HGPS cell (cell line): Measurements from ENCODE around the genes PDK3, MAGEB6B and TASL.

GRCh38 chrX:22105367-22105798 is 73.3 kb downstream of the PHEX start:
- RRBS = no CpG with 5 or more reads among the region's 3 CpGs

- RRBS = no CpG with 5 or more reads among the region's 5 CpGs
These were observed 143.1 kb downstream of the CBLL2 start for GRCh38 chrX:22415741-22416252.

DNA sequence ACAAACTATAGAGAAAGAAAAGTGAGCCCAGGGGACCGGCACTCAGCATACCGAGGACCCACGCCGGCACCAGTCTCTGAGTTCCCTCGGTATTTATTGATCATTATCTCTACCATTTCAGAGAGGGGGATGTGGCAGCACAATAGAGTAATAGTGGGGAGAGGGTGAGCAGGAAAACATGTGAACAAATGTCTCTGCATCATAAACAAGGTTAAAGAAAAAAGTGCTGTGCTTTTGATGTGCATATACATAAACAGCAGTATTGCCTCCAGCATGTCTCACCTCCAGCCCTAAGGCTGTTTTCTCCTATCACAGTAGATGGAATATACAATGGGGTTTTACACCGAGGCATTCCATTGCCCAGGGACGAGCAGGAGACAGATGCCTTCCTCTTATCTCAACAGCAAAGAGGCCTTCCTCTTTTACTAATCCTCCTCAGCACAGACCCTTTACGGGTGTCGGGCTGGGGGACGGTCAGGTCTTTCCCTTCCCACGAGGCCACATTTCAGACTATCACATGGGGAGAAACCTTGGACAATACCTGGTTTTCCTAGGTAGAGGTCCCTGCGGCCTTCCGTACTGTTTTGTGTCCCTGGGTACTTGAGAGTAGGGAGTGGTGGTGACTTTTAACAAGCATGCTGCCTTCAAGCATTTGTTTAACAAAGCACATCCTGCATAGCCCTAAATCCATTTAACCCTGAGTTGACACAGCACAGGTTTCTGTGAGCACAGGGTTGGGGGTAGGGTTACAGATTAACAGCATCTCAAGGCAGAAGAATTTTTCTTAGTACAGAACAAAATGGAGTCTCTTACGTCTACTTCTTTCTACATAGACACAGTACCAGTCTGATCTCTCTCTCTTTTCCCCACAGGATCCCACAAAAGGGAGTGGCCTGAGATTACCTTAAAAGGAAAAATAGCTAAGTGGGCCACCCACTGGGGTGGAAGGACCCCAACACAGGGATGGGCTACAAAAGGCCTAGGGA is 7.0 kb upstream of the PRDX4 start:
- RRBS = no CpG with 5 or more reads among the region's 14 CpGs

DNA sequence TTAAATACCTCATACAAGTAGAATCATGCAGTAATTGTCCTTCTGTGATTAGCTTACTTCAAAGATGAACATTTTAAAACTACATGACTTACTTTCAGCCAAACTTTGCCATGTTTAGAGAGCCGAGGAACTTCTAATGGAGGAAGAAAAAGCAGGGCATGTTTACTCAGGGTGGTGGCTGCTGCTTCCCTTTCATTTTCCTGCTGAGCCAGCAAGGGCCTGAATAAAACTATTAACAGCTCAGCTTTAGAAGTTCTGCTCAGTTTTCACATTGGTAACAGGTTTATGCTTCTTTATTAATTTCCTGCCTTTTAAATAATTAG is 62.2 kb downstream of the APOO start:
- RRBS = no CpG with 5 or more reads among the region's 1 CpG

DNA sequence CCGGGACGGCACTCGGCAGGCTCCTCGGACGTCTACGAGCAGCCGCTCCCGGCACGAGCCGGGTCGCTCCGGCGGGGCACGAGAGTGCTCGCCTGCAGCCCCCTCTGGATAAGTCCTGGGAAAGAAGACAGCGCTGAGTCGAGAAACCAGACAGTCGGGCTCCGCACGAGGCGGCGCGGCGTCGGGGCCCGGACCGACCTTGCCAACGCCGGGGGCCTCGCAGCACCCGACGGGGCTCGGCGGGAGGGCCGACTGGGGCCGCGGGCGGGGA is 2.1 kb downstream of the KLHL15 start:
- RRBS = 3% methylated on average over 8 of the region's 38 CpGs

DNA sequence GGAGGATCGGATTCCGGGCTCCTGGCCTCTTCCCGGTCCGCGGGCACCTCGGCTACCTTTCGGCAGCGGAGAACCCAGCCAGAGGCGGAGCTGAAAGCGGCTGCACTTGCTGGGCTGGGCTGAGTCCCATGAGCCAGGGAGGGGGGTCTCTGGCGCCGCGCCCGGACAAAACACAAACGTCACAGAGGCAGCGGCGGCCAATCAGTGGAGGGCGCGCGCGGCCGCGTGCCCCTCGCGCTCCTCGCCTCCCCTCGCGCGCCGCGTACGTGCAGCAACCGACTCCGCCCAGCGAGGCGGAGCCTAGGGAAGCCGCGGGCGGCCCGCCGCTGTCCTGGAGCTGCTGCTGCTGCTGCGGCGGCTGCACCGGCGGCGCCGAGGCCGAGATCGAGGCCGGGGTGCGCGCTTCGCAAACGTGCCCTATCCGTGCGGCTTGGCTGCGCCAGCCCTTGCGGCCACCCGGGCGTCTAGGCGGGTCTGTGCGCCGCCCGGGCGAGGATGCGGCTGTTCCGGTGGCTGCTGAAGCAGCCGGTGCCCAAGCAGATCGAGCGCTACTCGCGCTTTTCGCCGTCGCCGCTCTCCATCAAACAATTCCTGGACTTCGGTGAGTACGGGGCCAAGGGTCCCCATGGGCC is at the start of gene PDK3:
PDK3 (plus strand) TSS at position 326 of the 632 bp plus-strand sequence.
- RRBS = 2% methylated on average over 19 of the region's 78 CpGs

GRCh38 chrX:25005128-25005990 is 10.4 kb downstream of the ARX start:
- RRBS = 3% methylated on average over 7 of the region's 80 CpGs

DNA sequence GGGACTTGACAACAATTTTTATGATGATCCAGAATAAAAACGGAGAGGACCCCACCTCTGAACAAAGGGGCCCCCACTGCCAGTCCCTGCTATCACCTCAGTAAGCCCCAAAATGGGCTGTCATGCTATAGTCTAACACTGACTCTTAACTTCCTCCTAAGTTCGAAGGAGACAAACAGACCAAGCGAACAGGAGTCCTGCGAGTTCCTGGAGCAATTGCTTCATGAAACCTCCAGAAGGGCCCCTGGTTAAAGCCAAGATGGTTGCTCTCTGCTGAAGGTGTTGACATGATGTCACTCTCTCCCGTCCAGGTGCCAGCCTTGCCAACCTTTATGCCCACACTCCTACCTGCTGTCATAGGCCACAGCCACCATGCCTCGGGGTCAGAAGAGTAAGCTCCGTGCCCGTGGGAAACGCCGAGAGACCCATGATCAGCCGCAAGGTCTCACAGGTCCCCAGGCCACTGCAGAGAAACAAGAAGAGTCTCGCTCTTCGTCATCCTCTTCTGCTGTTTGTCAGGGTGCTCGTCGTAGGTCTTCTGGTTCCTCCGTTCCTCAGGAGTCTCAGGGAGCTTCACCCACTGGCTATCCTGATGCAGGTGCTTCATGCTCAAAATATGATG is at the start of gene MAGEB6B:
MAGEB6B (plus strand) TSS at position 373 of the 622 bp plus-strand sequence.
- RRBS = no CpG with 5 or more reads among the region's 16 CpGs

- RRBS = no CpG with 5 or more reads among the region's 2 CpGs
These were observed 224.6 kb upstream of the DCAF8L1 start for GRCh38 chrX:28205718-28206445.

- RRBS = no CpG with 5 or more reads among the region's 10 CpGs
These were observed at the start of gene TASL for GRCh38 chrX:30577441-30578178. Gene TASL, minus strand, starts transcription at chrX:30577766.

GRCh38 chrX:30617239-30617488 is 36.1 kb upstream of the GK start:
- RRBS = no CpG with 5 or more reads among the region's 4 CpGs

- RRBS = no CpG with 5 or more reads among the region's 6 CpGs
These were observed 1.2 kb downstream of the GK start for GRCh38 chrX:30654546-30654717.

GRCh38 chrX:31499680-31500084 is 427.8 kb upstream of the FTHL17 start:
- RRBS = no CpG with 5 or more reads among the region's 5 CpGs

DNA sequence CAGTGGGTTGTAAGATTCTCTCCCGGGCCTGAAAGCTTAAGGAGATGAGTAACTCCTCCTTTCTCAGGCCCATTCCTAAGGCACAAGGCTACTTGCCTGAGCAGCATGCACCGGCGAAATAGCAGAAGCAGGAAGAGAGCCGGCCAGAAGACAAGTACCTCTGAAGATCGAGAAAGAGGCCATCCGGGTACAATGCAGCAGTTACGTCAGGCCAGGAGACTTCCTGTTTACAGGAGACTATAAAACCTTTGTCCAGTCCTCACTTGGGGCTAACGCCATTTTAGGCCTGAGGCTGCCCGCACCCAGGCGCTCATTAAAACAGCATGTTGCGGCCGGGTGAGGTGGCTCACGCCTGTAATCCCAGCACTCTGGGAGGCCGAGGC is 790.9 kb upstream of the FTHL17 start:
- RRBS = 100% methylated on average over 1 of the region's 14 CpGs

DNA sequence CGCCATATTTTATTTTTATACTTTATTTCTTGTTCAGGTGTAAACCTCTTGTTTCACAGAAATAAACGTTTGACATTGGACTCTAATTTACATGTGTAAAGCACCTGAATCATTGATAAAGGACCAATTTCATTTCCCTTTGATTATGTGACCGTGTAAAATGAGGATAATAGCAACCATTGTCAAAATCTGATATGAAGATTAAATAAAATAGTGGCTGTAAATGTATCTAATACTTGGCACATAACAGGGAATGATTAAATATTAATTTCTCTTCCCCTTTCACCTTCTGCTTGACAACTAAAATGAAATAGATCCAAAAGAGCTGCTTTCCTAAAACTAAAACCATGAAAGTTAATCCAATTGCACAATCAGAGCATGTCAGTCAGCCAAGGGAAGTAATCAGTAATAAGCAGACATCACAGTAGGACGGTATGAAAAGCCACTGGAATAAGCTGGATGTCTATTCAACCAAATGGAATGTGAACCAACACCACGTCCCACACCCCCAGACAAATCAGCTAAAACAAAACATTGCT is 859.2 kb upstream of the FTHL17 start:
- RRBS = no CpG with 5 or more reads among the region's 5 CpGs

GRCh38 chrX:32155220-32155601 is 1056.1 kb downstream of the DMD start:
- RRBS = no CpG with 5 or more reads among the region's 4 CpGs